ENCODE measurements around the gene GP5.

DNA sequence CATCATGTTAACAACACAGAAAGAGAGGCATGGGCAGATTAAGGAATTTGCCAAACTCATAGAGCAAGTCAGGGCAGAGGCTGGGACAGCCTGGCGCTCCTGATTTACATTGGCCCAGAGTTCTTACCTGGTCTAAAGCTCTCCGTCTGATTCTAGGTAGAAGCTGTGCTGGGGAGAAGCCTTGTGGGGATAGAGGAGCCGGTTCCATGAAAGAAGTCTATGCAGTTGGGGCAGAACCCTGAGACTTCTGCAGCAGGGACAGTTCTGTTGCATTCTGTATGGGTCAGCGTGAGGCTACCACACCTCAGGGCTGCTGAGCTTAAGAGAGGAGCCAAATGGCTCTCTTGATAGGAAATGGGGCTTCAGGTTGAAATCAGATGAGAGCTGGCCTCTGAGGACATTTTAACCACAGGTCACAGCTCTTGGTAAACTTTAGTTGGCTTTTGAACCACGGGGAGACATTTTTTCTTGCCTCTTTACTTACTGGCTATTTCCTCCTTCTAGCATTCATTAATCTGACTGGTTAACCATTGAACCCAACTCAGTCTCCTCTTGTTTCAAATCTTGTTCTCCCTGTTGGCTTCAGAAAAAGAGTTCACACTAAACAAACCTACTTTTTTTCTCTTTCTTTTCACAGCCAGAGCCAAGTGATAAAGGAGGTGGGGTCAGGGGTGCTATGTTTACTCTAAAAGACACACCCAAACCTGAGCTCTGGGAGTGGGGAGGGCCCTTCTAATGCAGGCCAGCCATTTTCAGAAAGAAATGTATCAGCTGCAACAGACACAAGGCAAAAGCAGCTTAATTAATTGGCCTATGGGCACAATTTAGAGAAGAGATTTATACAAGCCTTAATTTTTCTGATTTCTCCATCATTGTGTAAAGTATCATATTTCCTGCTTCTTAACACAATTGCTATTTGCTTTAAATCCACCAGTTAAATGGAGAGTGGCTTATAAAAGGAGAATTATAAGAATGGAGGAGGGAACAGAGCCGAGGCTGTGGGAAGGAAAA lies 250.8 kb downstream of the OPA1 start:
- RRBS: no CpG with 5 or more reads among the region's 6 CpGs

GRCh38 chr3:193885687-193886277 lies 250.2 kb upstream of the HES1 start:
- RRBS: no CpG with 5 or more reads among the region's 11 CpGs

DNA sequence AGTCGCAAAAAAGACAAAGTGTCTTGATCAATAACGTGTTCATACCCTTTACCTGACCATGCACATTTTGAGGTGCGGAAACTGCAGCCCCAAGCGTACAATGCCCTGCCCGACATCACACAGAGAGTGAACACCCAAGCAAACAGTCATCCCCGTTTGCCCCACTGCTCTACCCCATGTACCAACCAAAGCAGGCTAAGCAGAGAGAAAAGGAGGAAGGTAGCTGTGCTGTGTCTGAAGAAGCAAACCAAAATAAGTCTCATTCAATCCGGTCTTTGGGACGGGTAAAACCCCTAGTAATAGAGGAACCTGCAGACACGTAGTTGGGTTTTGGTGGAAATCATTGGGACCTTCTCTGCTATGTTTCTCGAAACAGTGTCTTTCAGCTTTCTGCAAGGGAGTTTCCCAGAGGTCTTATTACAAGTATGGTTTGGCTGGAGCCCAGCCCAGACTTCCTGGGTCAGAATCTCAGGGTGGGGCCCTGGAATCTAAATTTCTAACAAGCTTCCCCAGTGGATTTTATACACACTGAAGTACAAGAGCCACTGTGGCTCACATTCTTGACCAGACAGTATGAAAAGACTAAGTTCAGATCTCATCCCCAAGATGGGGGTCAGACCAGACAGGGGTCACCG lies 164.6 kb upstream of the HES1 start:
- RRBS: no CpG with 5 or more reads among the region's 11 CpGs

DNA sequence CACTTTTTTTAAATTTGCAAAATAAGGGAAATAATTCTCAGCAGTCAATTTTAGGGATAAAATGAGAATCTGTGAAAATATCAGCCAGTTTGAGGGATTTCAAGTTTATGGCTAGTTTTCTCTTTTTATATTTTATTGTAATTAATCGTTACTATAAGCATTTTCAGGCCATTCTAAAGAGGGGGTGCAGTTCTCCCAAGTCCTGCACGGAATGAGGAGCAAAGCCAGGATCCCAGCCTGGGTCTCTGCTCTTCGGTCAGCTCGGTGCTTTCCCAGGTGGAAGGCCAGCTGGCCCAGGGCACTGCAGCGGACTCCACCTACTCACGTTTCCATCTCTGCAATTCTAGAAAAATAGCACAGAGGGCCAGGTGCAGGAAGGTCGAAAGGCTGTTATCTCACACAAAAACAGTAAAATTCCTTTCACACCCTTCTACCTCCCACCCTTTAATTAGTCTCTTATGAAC lies 59.5 kb upstream of the HES1 start:
- RRBS: no CpG with 5 or more reads among the region's 7 CpGs

DNA sequence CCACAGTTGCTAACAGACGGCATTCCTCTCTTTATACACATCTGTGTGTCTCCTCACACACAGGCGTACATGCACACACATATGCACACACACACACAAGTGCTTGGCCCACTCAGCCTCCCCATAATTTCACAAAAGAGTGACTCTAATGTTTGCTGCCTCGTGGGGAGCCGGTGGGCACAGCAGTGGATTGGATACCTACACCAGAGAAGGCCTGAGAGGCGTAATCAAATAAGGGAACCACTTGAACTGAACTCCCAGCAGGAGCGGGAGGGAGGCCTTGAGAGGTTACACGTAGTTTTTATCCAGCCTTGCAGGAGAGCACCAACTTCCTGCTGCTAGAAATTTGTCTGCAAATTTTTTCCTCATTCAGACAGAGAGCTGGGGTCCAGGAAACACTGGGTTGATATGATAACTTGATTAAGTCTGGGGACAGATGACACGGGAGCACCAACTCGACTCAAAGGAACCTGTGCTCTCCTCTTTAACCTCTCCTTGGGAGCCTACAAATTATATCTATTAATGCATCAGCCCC lies 69.7 kb downstream of the HES1 start:
- RRBS: no CpG with 5 or more reads among the region's 9 CpGs

DNA sequence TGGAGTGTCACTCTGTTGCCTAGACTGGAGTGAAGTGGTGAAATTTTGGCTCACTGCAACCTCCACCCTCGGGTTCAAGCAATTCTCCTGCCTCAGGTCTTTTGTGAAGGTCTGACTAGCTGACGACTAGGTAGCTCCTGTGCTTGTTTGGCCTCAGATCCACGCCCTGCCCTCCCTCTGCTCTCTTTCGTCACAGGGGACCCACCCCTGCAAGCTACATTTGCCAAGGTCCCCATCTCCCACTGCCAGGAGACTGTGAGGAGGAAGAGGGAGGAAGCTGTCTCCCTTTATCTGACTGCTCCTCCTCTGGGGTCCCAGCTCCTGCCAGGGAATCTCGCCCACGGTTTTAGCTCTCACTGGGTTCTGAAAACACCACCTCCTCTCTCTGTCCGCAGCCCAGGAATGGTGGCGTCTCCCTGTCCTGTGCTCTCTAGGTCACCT lies 83.8 kb downstream of the CPN2 start:
- RRBS: no CpG with 5 or more reads among the region's 8 CpGs

DNA sequence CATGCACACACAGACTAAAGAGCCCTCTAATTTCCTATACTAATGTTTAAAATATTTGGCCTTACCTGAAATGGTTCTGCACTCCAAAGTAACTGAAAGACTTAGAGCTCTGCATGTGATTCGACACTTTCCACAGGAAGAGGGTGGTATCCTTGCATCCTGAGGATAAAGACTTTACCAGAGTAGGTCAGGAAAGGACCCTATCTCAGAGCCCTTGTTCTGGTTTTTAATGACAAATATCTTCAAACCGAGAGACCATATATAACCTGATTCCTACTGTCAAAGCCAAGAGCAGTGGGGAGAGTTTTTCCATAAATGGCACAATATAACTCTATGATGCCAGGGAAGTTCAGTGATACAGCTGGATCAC lies at the start of gene GP5:
Gene GP5 (minus strand): TSS at position 94 of the 370 bp plus-strand sequence.
- RRBS: no CpG with 5 or more reads among the region's 2 CpGs

DNA sequence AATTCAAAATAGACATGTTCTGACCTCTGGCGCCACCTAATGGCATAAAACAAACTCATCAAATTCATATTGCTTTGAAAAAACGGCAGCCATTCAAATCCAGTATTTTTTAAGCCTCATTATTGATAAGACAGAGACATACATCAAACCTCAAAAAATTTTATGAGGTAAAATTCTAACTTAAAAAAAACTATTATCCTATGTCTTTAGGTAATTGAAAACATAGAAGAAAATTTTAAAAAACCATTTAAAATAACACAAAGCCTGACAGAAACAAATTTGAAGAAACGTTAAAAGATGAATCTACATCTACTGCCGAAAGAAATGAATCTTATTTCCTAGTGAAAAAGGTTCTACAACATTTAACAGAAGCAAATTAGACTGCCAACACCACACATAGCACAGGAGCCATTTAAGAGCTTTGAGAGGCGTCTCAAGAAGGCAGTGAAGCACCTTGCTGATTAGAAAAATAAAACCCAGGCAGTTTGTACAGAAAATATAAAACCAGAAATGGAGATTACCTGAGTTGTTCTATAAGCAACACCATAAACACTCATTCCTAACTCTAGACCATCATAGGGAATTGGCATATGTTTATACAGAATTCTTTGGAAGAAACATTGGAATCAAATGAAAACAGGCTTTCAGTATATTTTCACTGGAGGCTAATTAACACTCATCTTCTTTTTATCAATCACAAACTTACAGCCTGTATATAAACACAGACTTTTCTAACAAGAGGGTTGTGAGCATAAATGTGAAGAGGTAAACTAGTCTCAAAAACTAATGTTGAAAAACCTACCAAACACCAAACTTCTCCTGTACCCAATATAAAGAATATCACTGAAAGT lies 6.0 kb upstream of the GP5 start:
- RRBS: no CpG with 5 or more reads among the region's 5 CpGs

- RRBS: no CpG with 5 or more reads among the region's 13 CpGs
Observed at GRCh38 chr3:194487086-194487320, 201 bp upstream of the ATP13A3 start.

GRCh38 chr3:194660889-194661194 lies 11.1 kb downstream of the LSG1 start:
- RRBS: no CpG with 5 or more reads among the region's 3 CpGs

DNA sequence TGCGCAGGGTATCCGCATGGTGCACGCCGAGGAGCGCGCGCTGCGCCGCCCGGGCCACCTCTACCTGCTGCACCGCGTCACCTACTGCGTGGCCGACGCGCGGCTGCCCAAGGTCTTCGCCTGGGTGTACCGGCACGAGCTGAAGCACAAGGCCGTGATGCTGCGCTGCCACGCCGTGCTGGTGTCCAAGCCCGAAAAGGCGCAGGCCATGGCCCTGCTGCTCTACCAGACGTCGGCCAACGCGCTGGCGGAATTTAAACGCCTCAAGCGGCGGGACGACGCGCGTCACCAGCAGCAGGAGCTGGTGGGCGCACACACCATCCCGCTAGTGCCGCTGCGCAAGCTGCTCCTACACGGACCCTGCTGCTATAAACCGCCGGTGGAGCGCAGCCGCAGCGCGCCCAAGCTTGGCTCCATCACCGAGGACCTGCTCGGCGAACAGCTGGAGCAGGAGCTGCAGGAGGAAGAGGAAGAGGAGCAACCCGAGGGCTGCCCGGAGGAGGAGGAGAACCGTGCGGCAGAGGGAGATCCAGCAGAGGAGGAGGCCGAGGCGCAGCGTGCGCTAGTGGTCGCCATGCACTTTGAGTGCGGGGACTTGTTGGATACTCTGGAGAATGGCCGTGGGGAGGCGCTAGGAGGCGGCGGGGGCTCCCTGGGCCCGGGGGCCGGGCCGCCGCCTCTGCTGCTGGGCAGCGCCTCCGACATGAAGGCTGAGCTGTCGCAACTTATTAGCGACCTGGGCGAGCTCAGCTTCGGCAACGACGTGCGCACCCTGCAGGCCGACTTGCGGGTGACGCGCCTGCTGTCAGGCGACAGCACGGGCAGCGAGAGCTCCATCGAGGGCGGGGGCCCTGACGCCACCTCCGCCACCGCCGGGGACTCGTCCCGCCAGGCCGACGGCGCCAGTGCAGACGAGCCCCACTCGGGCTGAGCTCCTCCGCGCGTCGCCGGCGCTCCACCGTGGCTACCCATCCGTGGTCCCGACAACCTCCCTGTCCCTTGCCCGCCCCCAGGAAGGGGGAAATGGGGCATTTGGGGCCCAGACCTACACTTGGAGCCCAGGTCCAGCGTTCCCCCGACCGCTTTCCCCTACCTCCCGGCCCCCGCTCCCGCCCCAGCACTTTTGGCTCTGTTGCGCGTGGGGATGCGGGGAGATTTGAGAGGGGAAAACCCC lies 1.9 kb downstream of the FAM43A start:
- RRBS: 9% methylated on average over 31 of the region's 118 CpGs

DNA sequence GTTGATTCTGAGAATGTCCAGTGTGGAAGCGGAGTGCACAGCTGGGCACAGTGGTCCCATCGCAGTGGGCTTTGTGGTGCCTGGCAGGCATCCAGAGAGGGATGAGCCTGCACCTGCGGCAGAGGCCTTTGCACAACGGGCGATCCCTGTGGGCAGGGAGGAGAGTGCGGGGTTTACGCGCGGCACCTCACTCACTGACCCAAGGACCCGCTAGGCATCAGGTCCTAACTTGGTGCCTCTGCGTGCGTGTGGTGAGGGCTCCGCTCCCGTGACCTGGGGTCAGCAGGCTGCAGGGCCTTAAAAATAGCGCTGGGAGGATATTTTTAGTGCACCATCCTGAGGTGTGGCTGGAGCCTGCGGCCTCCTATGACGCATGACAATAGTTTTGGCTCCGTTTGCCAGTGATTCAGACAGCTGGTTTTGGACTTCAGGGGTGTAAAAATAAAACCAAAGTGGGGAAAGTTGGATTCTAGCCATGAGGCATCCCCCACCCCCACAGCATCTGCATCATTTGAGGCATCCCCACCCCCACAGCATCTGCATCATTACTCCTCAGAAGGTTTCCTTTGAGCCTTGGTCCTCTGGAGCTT lies 139.0 kb downstream of the FAM43A start:
- RRBS: no CpG with 5 or more reads among the region's 18 CpGs

DNA sequence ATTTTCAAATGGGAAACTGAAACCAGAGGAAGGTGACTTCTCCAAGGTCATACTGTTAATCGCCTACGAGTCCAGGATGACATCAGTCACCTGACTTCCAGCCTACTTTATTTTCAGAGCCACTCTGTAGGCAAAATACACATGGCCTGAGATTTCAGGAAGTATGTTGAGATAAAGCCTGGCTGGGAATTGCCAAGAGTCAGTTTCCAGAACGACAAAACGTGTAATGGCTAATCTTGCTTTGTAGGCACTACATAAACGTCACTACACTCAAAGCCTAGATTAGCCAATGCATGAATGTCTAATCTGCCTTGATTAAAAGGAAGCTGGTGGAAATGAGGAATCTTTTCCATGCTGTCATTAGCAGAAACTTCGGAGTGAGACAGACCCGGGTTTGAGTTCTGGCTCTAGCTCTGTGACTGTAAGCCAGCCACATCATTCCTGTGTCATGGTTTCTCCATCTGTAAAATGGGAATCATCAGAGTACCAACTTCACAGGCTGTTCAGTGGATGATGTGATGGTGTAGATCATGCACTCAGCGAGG lies 242.0 kb downstream of the XXYLT1 start:
- RRBS: no CpG with 5 or more reads among the region's 8 CpGs

DNA sequence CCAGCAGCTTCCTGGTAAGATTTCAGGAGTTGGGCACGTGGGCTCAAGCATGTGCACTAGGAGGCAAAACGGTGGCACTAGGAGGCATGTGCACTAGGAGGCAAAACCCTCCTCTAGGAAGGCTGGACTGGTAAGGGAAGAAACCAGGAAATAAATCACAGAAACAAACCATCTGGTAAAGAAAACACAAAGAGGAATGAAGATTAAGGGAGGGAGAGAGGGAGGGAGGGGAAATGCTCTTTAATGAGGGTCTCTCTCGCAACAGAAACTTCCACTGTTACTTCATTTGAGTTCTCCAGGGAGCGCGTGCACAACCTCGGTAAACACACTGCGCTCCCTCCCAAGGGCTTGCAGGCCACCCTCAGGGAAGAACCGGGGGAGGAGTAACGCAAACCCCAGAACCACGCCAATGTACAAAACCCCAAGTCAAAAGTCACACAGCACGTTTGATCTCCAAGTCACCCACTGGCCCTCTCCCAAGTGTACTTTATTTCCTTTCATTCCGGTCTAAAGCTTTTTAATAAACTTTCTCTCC lies 116.6 kb downstream of the XXYLT1 start:
- RRBS: no CpG with 5 or more reads among the region's 12 CpGs

GRCh38 chr3:195441817-195442712 lies 755 bp downstream of the ACAP2 start:
- RRBS: 2% methylated on average over 27 of the region's 67 CpGs

- RRBS: no CpG with 5 or more reads among the region's 6 CpGs
Observed at GRCh38 chr3:195541892-195542209, 1.3 kb downstream of the PPP1R2 start.

DNA sequence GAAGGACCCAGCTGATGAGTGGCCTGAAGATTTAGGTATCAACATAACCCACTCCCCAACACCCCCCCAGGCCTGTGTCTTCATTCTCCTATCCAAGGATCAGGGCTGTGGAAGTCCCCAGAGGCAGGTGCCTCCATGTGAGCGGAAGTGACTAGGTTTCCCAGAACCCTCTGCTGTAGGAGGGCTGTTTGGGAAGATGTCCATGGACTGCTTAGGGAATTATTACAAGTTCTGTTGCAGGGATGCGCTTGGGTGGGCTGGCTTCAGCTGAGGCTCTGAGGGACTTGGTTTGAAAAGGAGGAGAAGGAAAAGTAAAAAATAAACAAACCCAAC lies 12.0 kb upstream of the APOD start:
- RRBS: no CpG with 5 or more reads among the region's 2 CpGs

- RRBS: 90% methylated on average over 1 of the region's 18 CpGs
Observed at GRCh38 chr3:195689369-195690095, 31.2 kb upstream of the MUC20 start.

DNA sequence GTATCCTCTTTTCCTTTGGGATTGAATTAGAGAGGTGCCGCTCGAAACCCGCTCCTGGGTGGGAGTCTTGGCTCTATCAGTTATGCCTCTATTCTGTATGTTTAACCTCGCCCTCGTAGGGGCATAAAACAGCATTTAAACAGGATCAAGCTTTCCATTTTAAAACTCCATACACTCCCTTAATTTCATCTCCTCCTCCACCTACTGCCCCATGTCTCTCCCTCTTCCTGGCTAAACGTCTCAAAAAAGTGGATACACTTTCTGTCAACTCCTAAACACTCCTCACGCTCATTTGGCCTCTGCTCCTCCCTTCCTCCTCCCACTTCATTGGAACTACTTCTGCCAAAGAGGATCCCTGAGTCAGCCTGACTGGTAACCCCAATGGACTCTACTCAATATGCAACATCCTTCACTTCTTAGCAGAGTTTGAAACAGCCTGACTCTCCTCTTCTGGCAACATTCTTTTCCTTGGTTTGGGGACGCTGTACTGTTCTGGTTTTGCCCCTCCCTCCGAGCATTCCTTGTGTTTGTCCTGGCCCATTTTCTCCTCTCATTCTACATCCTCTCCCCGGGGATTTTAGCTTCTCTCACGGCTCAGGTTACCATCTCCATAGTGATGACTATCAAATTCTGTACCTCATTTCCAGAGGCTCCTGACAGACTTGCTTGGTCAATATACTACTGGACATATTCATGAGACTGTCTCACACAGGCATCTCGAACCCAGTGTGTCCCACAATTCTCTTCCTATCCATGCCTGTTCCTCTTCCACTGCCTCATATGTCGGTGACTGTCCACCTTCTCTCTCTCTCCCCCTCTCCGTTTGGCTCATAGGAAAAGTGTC lies 22.9 kb upstream of the MUC20 start:
- RRBS: no CpG with 5 or more reads among the region's 14 CpGs

DNA sequence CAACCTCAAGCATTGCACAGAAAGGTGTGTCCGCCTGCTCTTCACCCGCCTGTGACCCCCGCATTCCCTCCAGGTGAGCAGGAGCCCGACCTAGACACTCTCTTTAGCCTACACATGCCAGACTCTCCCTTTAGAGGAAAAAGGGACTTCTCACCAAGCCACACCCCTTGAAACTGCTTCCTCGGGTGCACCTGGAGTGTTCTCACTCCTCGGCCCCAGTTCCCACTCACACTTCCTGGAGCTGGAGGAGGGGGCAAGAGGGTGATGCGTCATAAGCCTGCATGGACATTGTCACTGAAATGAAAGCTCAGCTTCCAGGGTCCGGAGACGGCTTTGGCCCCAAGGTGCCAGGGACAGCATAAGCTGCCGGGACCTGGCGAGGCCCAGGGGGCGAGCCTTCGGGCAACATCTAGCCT lies 9.7 kb upstream of the MUC4 start:
- RRBS: 99% methylated on average over 3 of the region's 13 CpGs

All from mononuclear cell (primary cell).